PC-3 (cell line): ENCODE measurements around the genes APOOL, SRPX2, TRMT2B, DRP2 and ZMAT1.

- RAMPAGE, long total RNA, result no peak
These were observed 26.2 kb downstream of the GPR174 start for GRCh38 chrX:79170600-79171130.

- RAMPAGE, long total RNA, result no peak
These were observed 92.5 kb downstream of the TENT5D start for GRCh38 chrX:80512766-80513204.

GRCh38 chrX:80807811-80808505 lies 1.7 kb downstream of the BRWD3 start:
- RAMPAGE, long total RNA, result no peak

DNA sequence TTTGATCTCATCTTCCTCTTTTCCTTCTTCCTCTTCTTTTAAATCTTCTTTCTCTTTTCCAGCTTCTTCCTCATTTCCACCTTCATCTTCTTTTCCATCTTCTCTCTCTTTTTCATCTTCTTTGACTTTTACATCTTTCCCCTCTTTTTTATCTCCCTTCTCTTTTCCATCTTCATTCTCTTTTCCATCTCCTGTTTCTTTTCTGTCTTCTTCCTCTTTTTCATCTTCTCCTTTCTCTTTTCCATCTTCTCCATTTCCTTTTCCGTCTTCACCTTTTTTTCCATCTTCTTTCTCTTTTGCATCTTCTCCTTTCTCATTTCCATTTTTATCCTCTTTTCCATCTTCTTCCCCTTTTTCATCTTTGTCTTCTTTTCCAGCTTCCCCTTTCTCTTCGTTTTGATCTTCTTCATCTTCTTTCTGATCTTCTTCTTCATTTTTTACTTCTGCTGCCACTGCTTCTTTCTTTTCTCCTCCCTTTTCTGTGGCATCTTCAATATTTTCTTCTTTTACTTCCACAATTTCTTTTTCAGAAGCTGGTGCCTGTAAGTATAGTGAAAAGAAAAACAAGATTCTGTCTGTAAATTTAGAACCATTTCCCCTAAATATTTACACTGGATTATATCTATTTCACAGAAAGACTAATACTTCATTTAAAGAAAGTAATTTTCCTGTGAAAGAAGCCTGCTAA lies 86.9 kb downstream of the HMGN5 start:
- RAMPAGE, long total RNA, result no peak

- RAMPAGE, long total RNA, result no peak
These were observed at the start of gene APOOL for GRCh38 chrX:85003598-85004317. APOOL (plus strand) TSS chrX:85003877.

GRCh38 chrX:86725824-86726153 lies 577.5 kb downstream of the DACH2 start:
- RAMPAGE, long total RNA, result no peak

- RAMPAGE, long total RNA, result no peak
These were observed 629.4 kb downstream of the DACH2 start for GRCh38 chrX:86777697-86778045.

GRCh38 chrX:89539080-89539503 lies 382.6 kb upstream of the TGIF2LX start:
- RAMPAGE, long total RNA, result no peak

- RAMPAGE, long total RNA, result no peak
These were observed 1027.9 kb downstream of the FAM133A start for GRCh38 chrX:94701763-94702395.

DNA sequence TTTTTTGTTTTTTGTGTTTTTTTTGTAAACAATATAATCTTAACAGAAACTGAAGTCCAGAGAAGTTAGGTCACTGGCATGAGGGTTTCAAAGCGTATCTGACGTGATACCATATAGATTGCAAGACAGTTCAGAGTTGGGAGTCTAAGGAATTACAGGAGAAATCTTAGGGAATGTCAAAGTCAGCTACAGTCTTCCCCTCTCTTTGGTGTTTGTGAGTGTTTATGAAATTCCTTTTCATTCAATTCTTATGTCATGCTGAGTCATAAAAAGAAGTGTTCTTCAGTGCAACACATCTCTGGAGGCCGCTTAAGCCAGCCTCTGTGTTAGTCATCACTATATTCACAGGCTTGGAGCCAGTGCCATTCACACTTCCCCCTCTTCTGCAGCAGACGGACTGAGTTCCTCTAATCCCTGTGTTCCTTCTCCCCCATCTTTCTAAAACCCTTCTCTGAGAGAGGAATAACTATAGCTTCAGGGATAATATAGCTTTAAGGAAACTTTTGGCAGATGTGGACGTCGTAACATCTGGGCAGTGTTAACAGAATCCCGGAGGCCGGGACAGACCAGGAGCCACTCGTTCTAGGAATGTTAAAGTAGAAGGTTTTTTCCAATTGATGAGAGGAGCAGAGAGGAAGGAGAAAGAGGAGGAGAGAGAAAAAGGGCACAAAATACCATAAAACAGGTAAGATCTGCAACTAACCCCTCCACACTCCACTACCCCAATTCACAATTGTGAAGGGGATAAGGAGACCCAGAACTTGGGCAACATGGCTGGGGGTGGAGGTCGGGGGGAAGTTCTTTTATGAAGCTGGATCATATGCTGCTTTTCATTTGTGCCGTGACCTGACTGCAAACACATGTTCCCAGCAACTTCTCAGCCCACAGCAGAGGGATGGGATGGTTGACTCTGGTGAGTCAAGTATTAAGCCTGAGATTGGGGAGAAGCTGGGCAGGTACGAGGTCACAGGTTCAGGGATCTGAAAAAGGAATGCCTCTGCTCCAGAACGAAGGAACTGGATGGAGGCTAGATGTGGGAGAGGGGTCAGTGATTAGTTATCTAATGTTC lies at the start of gene SRPX2:
Gene SRPX2 (plus strand): TSS at position 369 of the 1,069 bp plus-strand sequence.
- RAMPAGE, long total RNA, result no peak

DNA sequence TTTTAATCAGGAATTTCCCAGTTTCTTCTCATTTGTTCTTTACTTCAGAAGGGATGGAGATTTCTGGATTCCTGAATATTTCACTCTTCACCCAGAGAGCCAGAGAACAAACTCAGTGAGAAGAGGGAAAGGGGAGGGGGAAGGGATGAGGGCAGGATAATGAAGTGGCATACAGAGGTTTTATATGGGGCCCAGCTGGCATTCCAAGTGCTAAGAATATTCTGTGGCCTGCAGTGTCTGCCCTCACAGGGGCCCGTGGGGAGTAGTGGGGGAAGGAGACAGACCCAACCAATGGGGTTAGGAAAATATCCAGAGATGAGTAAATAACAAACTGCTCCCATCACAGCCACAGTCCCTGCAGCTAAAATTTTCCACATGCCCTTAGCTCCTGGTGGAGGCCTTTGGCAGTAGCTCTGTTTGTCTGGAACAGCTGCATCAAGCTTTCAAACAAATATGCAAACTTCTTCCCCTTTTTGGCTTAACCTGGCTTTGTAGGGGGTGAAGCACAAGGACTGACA lies 3.0 kb downstream of the SRPX2 start:
- RAMPAGE, long total RNA, result no peak

GRCh38 chrX:100651989-100652504 lies 8.0 kb downstream of the SRPX2 start:
- RAMPAGE, long total RNA, result no peak

GRCh38 chrX:100659627-100660382 lies 15.8 kb downstream of the SRPX2 start:
- RAMPAGE, long total RNA, result no peak

DNA sequence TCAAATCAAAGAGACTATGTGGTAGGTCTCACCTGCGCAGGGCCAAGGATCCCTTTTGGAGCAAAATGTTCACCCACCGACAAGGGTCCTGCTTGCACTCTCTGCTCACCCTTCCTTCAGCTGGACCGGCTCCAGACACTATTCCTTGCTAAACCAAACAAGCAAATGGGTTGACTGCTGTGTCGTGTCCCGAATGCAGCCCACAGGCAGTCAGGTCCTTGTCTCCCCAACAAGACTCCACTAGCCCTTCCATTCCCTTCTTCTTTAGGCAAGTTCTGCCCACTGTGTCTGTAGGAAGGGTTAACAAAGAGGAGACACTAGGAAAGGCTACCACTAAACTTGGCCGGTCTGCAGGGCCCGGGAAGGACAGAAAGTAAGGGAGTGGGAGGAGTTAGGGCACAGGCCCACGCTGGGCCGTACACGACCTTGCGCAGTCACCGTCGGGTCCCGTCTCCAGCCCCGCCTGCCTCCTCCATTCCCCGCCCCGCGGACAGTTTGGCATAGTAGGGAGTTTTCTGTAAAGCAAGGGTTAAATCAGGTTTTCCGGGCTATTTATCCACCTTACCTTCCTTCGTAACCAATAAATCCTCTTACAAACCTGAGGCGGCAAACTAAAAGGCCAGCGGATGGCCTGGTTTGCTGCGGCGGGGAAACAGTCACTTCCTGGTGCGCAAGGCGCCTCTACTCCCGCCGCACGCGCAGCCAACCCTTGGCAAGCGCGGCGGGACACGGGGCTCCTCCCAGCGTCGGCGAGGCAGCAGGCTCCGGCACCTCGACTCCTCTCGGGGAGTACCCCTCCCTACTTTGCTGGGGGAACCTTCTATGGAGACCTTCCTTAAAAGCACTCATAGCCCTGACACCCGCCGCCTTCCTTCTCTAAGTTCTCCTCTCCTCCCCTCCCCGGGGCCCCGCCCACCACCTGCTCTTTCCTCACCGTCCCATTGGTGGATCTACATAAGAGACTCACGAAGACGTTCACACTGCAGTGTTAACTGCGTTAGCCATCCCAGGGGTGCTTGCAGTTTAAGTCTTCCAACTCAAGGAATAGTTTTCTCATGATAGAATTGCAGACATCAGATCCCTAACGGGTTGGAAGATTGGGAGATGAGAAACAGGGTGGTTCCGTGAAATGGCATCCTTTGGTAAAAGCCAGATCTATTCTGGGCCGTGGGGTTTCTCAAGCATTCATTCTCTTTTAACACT lies at the start of gene TRMT2B:
Gene TRMT2B (minus strand): TSS at position 893 of the 1,203 bp plus-strand sequence.
- RAMPAGE, long total RNA, result no peak

- RAMPAGE, long total RNA, result no peak
These were observed at the start of gene DRP2 for GRCh38 chrX:101219363-101220195. DRP2 (plus strand) TSS chrX:101219786.

DNA sequence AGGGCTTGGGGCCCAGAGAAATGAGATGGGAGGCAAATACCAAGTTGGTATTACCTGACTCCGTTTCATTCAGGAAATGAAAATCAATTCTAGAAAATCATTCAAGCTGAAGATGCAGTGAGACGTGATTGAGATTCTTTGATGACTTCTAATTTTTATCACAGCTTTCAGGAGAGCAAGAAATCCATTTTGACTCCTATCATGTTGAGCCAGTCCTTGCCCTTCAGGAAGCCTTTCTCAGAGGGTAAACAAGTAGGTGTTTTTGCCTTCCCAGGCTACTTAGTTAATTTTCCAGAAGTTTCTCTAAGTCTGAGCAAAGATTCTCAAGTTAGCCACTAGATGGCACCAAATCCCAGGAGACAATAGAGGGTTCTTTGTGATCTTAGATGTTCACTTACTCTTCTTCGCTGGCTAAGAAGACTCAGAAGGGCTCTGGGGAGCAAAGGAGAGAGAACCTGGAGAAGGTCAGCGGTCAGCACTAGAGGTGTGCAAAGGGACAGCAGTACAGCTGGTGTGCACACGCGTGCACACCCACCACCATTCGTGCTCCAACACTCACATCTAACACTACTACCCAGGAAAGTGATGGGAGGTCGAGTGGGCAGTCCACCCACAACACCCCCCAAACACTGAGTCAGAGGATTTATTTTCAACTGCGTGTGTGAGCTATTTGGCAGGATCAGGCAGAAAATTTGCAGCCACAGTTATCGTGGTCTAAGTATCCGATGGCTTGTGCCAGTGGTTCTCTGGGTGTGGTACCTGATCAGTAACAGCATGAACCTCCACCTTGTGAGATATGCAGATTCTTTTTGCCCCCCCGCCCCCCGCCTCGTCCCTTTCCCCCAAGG lies 7.5 kb downstream of the HNRNPH2 start:
- RAMPAGE, long total RNA, result no peak

DNA sequence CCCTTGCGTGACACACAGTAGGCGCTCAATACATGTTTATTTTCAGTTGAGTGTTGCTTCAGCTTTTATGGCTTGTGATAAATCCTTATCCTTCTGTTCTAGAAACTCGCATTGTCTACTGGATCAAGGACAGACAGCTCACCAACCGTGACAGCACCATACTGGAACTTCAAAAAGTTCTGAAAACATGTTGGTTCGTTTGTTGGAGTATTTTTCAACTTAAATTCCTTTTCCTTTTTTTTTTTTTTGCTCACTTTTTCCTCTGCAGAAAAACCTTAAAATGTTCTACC lies 10.7 kb downstream of the HNRNPH2 start:
- RAMPAGE, long total RNA, result no peak

GRCh38 chrX:101930972-101931455 lies 813 bp downstream of the ZMAT1 start:
- RAMPAGE, long total RNA, result no peak

DNA sequence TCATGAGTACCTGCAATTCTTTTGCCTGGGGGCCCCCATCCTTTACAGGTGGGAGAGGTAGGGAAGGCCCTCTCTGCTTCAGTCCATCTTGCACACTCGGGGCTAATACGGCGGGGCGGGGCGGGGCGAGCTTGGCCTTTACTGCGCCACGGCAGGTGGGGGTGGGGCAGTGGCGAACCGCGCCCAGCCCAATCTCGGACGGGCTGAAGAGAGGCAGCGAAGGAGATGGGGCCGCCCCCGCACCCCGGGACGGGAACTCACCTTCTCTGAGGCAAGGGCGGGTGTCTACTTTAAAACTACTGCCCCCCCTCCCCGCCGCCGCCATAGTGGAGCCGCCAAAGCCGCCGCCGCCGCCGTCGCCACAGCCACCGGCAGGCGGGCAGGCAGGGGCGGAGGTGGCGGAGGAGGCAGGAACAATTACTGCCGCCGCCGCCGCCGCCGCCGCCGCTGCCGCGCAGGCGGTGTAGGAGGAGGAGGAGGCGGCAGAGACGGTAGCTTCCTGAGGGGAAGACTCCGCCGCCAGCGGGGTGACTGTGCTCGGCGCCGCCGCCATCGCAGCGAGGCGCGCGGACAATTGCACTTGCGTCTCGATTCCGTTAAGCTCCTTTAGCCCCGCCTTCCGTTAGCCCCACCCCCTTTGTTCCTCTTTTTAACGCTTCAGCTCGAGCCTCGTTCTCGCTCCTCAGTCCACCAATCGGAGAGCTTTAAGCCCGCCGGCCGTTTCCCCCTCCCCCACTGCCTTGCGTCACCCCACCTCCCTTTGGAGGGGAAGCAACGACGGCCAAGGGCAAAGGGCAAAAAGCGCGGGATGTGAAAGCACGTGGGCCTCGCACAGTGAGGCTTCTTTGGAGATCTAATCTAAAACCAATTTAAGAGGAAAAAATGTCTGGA lies at the start of gene ZMAT1:
Gene ZMAT1 (minus strand): TSS at position 572 of the 891 bp plus-strand sequence.
- RAMPAGE, long total RNA, result no peak

DNA sequence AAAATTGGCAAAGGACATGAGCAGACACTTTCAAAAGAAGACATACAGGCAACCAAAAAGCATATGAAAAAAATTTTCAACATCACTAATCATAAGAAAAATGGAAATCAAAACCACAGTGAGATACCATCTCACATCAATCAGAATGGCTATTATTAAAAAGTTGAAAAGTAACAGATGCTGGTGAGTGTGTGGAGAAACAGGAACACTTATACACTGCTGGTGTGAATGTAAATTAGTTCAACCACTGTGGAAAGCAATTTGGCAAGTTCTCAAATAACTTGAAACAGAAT lies 4.5 kb upstream of the TCEAL2 start:
- RAMPAGE, long total RNA, result no peak